Metastatic Pancreatic Carcinoma in the Ovary (tissue), 1 donor: ENCODE measurements around the genes MRRF, OR1L8 and ZBTB26.

DNA sequence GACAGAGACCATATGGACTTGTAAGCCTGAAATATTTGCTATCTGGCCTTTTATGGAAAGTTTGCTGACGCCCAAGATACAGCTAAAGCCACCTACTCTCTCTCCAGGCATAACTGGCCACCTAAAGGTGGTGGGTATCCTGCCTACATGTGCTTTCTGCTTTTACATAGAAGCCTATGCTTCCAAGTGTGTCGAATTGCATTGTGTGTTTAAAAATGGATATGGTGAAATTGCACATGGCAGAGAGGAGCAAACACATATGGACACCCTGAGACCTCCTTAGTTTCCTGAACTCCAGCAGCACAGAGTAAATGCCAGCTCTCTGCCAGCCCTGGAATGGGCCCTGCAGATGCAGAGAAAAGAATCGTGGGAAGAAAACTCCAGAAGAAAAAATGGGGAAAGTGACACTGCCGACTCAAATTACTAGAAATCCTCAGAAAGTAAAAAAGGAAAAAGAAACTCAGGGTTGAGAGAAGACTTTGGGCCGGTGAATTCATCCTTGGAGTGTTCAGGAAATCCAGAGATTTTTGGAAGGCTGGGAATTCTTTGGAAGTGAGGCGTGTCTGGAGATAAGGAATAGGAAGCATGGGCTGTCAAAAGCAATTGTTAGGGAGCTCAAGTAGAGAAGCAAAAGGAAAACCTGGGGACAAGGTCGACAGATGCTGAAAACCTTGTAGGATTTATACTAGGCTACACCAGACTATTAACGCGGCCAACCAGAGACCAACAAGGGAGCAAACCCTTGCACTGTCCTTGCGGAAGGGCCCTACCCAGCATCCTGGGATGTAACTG, 11.3 kb downstream of the DAB2IP start:
- PRO-cap: no peak

DNA sequence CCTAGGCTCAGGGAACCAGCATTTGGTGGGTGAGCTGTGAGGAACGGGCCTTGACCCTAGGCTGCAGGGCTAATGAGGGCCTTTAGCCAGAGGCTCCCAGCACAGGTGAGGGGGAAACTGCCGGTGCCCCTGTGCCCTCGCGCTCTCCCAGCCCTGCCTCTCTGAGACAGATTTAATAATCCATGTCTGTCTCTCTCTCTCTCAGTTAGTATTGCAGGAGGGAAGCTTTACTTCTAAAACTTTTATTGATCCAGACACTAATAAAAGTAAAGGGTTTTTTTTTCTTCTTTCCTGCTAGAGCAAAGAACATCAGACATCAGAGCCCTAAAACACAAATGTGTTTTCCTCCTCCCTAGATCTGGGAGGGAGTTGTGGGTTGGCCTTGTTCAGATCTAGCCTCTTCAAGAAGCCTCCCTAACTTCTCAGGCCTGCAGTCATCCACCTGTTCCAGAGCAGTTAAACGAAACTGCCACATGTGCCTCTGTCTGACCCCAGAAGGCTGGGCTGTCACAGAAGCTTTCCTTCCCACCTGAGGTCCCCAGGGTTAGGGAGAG, 86.8 kb downstream of the DAB2IP start:
- PRO-cap: no peak

GRCh38 chr9:121743998-121745042, 92.9 kb downstream of the DAB2IP start:
- PRO-cap: no peak

- PRO-cap: no peak
Observed at GRCh38 chr9:121748440-121749475, 97.3 kb downstream of the DAB2IP start.

GRCh38 chr9:121753762-121754595, 102.5 kb downstream of the DAB2IP start:
- PRO-cap: no peak

DNA sequence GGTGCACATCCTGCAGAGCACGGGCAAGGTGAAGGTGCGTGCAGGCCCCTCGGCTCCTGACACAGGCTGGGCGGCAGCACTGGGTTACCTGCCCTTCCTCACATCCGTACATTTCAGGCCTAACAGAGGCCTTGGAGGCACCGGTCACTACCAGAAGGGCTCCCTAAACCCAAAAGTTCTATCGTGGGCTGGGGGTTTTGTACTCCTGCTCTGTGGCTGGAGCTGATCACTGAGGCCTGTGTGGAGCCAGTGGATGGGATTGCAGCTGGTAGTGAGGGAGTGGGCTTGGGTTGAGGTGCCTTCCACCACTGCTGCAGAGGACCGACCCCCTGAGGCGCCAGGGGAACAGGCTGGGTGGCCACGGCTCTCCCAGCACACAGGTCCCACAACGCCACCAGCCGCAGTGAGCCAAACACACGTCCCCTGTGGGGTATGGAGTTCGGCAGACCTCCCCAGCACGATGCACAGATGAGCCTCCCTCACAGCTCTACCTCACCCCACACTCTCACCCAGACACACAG, 109.0 kb downstream of the DAB2IP start:
- PRO-cap: no peak

DNA sequence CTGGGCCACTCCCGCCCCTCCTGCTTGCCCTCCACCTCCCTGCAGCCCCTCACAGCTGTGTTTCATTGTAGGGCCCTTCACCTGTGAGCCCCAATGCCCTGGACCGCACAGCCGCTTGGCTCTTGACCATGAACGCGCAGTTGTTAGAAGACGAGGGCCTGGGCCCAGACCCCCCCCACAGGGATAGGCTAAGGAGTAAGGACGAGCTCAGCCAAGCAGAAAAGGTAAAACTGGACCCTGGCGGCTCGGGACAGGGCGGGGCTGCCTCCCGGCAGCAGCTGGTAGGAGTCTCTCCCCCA, 122.7 kb downstream of the DAB2IP start:
- PRO-cap: no peak

- PRO-cap: no peak
Observed at GRCh38 chr9:121913992-121914668, 179.0 kb downstream of the TTLL11 start.

GRCh38 chr9:121985952-121986442, 107.1 kb downstream of the TTLL11 start:
- PRO-cap: no peak

GRCh38 chr9:122065723-122066435, 27.2 kb downstream of the TTLL11 start:
- PRO-cap: no peak

GRCh38 chr9:122087752-122088321, 5.3 kb downstream of the TTLL11 start:
- PRO-cap: no peak

DNA sequence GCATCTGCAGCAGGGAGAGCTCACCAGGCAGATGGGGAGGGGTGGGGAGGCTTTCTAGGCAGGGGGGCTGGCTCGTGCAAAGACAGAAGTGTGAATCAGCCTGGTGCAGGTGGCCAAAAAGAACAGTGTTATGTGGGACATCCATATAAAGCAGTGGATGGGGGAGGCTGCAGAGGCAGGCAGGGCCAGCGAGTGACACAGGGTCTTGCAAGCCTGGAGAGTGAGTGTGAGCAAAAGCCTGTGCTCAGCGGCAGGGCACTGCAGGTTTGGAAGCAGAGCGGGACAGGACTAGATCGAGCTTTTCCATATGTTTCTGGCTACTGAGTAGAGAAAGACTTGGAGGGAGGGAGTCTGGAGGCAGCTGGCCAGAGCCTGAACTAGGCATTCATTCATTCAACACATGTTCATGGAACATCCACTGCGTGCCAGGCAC, 14.3 kb upstream of the TTLL11 start:
- PRO-cap: no peak

- PRO-cap: bidirectional peak, plus-strand start at chr9:122264605, minus-strand start at chr9:122264544; bidirectional peak, plus-strand start at chr9:122264919, minus-strand start at chr9:122264838
Observed at GRCh38 chr9:122264421-122265571, at the start of gene MRRF. MRRF (plus strand) TSS chr9:122264882.

GRCh38 chr9:122265572-122265870, 839 bp downstream of the MRRF start:
- PRO-cap: no peak

- PRO-cap: no peak
Observed at GRCh38 chr9:122291488-122292078, 26.9 kb downstream of the MRRF start.

DNA sequence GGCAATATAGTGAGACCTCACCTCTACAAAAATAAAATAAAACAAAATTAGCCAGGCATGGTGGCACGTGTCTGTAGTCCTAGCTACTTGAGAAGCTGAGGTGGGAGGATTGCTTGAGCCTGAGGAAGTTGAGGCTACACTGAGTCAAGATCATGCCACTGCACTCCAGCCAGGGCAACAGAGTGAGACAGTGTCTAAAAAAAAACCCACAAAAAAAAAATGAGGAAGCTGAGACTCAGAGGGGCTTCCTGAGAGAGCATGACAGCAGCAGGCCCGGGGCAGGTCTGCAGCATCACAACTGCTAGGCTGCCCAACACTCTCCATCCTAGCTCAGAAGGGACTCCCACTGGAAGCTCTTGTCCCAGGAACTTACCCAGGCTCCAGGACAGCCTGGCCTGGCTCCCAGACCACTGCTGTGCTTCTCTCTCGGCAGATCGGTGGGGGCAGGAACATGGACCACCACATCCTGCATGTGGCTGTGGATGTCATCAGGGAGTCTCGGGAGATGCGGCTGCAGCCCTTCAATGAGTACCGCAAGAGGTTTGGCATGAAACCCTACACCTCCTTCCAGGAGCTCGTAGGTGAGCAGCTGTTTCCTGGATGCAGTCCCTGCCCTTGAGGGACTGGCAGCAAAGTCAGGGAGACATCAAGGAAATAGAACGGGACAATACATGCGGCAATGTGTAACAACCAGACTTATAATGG, 19.1 kb downstream of the PTGS1 start:
- PRO-cap: no peak

GRCh38 chr9:122464884-122465369, 12.8 kb downstream of the OR1J1 start:
- PRO-cap: no peak

GRCh38 chr9:122583219-122583804, at the start of gene OR1L8:
OR1L8 (minus strand) TSS chr9:122583384.
- PRO-cap: no peak

GRCh38 chr9:122930972-122931859, at the start of gene ZBTB26:
ZBTB26 (minus strand) TSS chr9:122931512.
- PRO-cap: bidirectional peak, plus-strand start at chr9:122931722, minus-strand start at chr9:122931492

DNA sequence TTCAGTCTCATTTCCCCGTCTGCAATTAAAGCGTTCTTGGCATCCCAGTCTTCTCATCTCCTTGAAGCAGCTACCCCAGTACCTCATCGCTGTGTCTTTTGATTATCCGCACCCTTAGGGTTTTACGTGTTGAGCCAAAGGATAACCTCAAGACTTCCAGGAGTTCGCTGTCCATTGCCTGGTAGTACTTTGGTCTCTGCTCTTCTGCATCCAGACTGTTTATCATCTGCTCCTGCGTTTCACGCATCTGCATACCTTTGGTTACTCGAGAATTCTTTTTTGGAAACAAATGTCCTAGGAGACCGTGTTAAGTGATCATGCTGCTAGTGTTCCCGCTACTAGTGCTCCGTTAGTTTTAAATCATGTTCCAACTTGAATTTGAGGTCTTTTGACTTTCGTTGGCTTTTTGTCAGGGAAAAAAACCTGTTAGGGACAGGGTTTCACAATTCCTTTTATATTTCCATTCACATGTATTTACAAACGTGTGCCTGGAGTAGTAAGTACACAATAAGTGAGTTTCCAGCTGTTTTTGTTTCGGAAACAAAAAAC, 874 bp downstream of the RABGAP1 start:
- PRO-cap: no peak